GM06990 (cell line): ENCODE results near the gene MREG.

DNA sequence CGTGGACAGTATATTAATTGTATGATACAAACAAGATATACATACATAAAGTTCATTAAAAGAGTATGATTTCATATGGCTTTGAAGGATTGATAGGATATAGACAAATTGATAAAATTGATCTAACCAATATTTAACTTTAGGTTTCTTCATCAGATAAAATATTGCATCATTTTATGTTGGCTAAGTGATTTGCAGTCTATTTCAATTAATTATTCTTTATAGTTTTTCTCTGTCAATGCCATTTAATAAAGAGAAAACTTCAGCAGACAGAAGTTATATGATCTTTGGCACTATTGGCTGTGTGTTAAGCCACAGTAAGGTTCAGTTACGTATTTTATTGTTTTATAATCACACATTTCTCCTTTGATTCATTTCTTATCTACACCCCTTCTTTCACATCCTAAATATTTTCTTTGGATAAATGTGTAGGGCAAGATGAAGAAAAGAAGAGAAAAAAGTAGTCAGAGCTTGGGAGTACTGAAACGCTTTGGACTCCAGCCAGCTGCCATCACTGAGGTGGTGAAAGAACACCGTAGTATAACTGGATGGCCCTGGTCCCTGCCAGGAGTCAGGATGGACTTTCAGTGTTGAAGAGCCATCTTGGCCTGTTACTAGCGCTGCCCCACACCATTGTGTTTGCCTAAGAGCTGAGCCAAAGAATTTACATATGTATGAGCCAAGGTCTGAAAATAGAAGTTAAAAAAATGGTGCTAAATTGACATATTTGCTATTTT, 9.8 kb upstream of the CPS1 start:
- RRBS = no CpG with 5 or more reads among the region's 5 CpGs

GRCh38 chr2:210562040-210562457, 5.7 kb downstream of the CPS1 start:
- RRBS = no CpG with 5 or more reads among the region's 1 CpG

GRCh38 chr2:210582128-210582434, 25.7 kb downstream of the CPS1 start:
- RRBS = no CpG with 5 or more reads among the region's 3 CpGs

DNA sequence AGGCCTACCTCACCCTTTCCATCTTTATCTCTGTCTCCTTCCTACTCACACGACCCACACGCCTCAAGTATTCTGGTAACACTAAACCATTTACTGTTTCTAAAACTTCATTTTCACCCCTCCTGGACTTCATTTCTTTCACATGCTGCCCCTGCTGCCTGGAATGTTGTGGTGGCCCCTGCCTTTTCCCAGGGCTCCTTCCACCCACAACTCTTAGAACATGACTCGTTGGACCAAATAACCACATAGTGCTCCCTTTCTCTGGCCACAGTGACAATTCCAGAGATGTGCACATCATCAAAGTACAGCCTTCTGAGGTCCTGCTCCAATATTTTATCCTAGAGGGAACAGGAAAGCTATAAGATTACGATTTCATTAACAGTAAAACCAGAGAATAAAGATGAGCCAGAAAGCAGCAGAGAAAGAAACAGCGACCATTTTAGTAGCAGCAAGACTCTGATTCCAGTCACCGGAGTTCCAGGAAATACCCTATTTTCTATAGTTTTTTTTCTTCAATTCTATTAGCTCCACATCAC, 53.8 kb downstream of the ERBB4 start:
- RRBS = no CpG with 5 or more reads among the region's 6 CpGs

DNA sequence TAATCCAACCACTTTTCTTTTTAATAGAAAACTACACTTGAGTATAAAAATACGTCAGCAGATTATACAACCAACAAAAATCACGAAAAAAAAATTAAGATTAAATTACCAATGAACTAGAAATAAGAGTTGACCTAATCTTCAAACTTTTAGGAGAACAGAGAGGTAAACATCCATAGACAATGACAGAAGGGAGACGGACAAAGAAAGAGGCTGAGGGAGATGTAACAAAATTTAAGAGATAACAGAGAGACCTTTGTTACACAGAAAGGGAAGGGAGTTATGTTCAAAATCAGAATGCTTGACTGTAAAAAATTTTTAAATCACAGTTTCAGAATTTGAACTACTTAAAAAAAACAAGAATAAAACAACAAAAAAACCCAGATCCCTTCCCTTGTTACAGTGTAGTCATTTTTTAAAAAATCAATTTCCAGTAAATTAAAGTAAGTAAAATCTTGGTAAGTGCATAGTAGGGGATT, 149.8 kb downstream of the IKZF2 start:
- RRBS = no CpG with 5 or more reads among the region's 3 CpGs

GRCh38 chr2:215136636-215137480, 1.6 kb downstream of the ABCA12 start:
- RRBS = no CpG with 5 or more reads among the region's 4 CpGs

DNA sequence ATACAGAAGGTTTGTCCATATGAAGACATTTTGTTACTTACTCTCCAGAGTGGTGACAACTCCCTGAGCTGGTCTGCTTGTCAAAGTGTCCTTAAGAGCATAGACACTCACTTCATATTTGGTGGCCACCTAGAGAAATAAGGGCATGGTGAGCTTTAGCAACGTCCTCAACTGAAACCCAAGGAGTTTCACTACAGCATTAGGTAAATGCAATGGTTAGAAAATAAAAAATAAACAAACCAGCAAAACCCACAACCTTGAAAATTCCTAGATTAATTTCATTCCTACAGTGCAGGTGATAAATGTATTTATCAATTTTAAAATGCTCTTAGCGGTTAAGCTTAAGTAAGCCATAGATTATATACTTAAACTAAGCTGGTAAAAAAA, 57.7 kb downstream of the FN1 start:
- RRBS = no CpG with 5 or more reads among the region's 2 CpGs

DNA sequence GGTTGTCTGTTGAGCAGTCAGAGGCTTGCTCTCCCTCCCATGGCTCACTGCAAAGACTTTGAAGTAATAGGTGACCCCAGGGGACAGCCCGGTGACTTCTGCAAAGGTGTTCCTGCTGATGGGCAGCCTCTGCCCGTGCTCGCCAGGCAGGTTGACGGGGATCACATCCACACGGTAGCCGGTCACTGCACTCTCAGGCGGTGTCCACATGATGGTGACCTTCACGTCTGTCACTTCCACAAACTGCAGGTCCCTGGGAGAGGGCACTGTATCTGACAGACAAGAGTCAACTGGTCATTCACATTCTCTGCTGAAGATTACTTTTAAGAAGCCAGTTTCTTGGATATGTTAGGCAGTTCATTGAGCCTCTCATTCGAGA, 29.6 kb downstream of the FN1 start:
- RRBS = 78% methylated on average over 4 of the region's 9 CpGs

- RRBS = no CpG with 5 or more reads among the region's 10 CpGs
Observed at GRCh38 chr2:215420276-215420957, 15.5 kb downstream of the FN1 start.

- RRBS = no CpG with 5 or more reads among the region's 3 CpGs
Observed at GRCh38 chr2:215423149-215423989, 12.5 kb downstream of the FN1 start.

DNA sequence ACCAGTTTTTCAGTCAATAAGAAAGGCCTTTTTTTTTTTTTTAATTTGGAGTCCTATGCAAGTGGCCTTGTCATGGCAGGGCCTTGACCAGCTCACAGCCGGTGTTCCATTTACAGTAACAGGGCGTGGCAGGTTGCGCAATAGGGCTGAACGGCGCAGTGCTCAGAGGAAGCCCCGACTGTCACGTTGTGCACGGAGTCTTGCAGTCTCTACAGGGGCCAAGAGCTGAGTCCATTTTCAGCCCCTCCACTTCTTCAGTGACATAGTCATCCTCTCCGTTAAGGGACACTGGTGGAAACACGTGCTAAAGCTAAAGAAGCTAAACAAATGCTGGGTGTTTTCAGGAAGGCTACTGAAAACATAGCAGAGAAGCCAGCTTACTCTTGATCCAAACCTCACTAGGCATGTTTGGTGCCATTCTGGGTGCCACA, 184.2 kb upstream of the FN1 start:
- RRBS = no CpG with 5 or more reads among the region's 10 CpGs

- RRBS = no CpG with 5 or more reads among the region's 6 CpGs
Observed at GRCh38 chr2:215830186-215830804, 183.1 kb downstream of the MREG start.

DNA sequence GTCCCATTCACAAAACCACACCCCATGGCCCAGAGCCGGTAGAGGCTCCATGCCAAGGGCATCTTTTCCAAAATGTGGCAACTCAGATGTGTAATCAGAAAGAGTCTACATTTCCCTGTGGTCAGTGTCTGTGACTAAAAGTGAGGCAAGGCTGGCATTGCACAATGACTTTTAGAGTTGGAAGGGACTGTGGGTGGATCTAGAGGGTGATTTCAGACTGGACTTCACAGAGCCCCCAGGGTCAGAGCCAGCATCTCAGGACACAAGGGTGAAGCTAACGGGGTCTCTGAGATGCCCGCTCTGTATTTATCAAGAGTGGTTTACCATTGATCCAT, 113.0 kb downstream of the MREG start:
- RRBS = no CpG with 5 or more reads among the region's 3 CpGs

- RRBS = 2% methylated on average over 22 of the region's 76 CpGs
Observed at GRCh38 chr2:216012866-216013979, at the start of gene MREG. Gene MREG (minus strand): TSS chr2:216013551.

- RRBS = no CpG with 5 or more reads among the region's 4 CpGs
Observed at GRCh38 chr2:216015561-216015896, 2.2 kb upstream of the MREG start.

DNA sequence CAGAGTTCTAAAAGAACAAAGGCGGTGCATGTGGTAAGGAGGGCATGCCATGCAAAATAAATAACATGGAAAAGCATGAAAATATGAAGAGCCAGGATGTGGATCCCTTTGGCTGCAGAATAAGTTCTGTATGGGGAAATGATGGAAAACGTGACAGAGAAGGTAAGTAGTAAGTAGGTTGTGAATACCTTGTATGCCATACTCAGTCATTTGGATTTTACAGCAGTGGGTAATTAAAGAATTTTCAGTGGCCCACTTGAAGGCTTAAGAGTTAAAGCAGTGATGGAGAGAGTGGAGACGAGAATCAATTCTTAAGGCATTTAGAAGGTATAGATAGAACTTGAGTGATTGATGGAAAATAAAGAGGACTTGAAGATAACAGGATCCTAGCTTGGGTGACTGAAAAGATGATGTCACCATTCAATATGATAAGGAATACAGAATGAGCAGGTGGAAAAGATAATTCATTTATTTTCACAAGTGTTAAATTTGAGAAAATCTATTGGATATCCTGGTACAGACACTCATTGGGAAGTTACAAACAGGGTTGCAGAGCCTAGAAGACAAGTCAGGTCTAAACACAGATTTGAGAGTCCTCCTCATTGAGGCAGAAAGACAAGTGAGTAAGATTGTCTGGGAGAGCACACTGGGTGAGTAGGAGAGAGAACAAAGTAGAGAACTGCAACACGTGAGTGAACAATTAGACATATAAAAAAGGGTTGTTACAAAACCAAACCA, 35.2 kb downstream of the XRCC5 start:
- RRBS = no CpG with 5 or more reads among the region's 4 CpGs

DNA sequence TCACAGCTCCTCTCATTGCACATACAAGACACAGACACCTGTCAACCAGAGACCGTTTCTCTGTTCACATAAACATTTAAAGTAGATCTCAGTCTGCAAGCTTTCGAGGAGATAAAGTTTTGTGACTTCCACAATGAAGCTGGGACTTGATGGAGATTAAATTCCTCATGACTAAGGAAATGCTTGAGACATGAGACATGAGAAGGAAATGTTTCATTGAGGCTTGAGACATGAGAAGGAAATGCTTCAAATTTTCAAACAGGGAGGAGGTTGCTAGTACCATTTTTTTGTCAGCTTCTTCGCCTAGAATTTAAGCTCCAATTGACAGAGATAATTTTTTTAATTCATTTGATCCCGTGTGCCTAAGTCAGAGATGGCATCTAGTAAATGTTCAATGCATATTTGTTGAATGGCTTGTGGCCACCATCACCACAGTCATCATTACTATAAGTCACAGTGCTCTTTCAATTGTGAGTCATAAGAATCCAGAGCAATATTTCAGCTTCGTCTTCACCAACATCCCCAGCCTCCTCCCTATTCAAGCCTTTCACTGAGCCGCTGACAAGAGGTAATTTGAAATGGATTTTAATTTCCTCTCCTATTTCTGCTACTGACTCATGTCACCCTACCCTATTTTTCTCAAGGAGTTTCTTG, 553 bp upstream of the MARCHF4 start:
- RRBS = no CpG with 5 or more reads among the region's 6 CpGs

DNA sequence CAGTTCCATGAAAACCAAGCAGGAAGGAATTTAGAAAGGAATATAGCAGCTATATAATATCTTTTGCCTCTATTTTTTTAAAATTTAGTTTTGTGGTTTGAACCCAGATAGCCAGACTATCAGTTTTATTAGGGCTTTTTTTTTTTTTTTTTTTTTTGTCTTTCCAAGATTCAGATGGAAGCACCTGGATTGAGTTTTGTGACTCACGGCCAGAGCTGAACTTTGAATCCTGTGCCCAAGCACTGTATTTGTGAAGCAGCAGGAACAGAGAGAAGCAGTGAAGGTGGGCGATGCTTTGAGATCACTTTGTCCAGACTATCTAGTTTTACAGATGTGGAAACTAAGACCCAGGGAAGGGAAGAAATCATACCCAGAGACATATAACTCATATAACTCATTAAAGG, 33.9 kb downstream of the RPL37A start:
- RRBS = no CpG with 5 or more reads among the region's 2 CpGs

DNA sequence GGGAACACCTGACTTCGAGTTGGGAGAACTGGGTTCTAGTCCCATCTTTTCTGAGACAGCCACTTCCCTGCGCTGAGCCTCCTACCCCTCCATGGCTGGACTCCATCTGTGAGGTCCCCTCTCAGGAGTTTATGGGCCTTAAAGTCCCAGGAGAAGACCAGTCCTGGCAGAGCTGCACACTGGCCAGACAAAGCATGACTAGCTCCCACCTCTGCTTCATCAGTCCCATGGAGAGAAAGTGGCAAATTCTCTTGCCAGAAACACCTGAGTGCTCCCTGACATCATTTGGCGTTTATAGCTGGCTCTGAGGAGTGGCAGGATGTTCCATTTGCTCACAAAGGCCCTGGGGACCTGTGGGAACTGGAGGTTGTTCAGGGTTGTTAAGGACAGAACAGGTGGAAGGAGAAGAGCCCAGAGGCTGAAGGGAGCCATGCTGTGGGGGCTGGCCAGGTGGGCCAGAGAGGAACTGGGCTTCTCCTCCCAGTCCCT, 56.0 kb downstream of the RPL37A start:
- RRBS = no CpG with 5 or more reads among the region's 3 CpGs